ENCODE results near the genes TAF5L, TTC13 and FAM89A.

- CAGE, long polyA plus RNA = no peak
- RRBS = 4% methylated on average over 7 of the region's 113 CpGs
Measured at GRCh38 chr1:229431217-229432512, 2.2 kb downstream of the ACTA1 start.

GRCh38 chr1:229479991-229480423 lies 28.1 kb downstream of the NUP133 start:
- CAGE, long polyA plus RNA = no peak
- RRBS = no CpG with 5 or more reads among the region's 3 CpGs

GRCh38 chr1:229624957-229625481 lies 903 bp downstream of the TAF5L start:
- CAGE, long polyA plus RNA = no peak
- RRBS = no CpG with 5 or more reads among the region's 24 CpGs

- CAGE, long polyA plus RNA = start-site peak on the minus strand at chr1:229625898-229626143, 73 and 31 reads in 2 replicates
- RRBS = 2% methylated on average over 62 of the region's 138 CpGs
Measured at GRCh38 chr1:229625482-229626446, at the start of gene TAF5L. Gene TAF5L, minus strand, starts transcription at chr1:229626122.

DNA sequence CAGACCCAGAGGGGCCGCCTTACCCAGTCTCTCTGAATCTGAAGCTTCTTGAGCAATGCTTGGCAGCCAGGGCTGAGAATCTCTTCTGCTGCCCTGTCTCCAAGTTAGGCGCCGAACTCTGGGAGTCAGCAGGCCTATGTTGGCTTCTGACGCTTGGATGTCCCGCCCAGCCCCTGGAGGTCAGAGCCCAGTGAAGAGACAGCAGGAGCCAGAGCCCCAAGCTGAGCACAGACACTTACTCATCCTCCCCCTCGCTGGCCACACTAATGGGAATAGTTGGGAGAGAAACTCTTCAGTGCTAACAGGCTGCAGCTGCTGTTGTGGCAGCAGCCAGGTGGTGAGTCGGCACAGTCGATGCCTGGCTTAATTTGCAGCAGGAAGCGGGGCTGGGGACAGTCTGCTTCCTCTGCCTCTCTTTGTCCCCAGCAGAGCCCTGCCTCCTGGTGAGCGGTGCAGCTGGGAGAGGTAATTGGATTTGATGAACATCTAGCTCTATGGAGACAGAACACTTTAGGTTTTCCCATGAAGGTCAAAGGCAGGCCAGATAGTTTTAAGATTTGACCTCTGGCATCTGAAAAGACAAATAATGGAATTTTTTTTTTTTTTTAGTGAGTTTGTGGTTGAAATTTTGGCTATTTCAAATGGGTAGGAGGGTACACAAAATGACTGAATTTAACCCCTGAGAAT lies 68.3 kb downstream of the URB2 start:
- CAGE, long polyA plus RNA = no peak
- RRBS = no CpG with 5 or more reads among the region's 10 CpGs

GRCh38 chr1:230079584-230079783 lies 12.4 kb downstream of the GALNT2 start:
- CAGE, long polyA plus RNA = no peak
- RRBS = no CpG with 5 or more reads among the region's 4 CpGs

- CAGE, long polyA plus RNA = no peak
- RRBS = no CpG with 5 or more reads among the region's 6 CpGs
Measured at GRCh38 chr1:230123791-230124284, 56.8 kb downstream of the GALNT2 start.

DNA sequence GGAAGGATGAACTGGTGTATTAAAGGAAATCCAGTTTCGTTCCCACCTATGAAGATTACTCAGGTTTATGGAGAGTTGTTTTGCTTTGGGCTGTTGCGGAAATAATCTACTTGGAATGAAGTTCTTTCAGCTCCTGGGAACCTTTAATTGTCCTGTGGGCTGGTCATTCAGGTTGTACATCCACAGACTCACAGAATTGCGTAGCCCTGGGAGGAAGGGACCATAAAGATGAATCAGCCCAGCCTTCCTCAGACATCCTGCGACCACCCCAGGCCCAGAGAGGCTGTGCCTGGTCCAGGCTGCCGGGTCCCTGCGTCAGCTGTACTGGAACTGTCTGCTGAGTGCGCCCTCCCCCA lies 72.7 kb downstream of the GALNT2 start:
- CAGE, long polyA plus RNA = no peak
- RRBS = no CpG with 5 or more reads among the region's 7 CpGs

DNA sequence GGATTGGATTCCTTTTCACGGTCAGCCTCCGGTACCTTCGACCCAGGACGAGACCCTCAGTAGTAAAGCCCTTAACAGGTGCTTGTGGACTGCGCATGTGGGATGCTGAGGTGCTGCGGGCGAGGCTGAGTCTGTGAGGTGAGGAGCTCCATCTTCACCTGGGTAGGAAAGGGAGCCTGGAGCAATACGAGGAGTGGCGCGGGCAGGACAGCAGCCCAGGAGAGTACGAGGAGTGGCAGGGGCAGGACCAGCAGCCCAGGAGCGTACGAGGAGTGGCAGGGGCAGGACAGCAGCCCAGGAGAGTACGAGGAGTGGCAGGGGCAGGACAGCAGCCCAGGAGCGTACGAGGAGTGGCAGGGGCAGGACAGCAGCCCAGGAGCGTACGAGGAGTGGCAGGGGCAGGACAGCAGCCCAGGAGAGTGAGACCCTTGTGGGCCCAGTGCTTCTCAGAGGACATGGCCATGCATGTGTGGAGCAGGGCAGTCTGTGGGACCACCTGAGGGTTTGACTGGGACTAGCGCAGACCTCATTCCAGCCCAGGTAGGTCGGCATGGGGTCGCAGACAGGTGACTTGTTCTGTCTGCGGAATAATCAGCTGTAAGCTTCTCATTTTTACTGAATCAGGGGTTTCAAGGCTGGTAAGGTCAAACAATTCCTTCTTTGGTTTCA lies 131.2 kb downstream of the GALNT2 start:
- CAGE, long polyA plus RNA = no peak
- RRBS = no CpG with 5 or more reads among the region's 22 CpGs

DNA sequence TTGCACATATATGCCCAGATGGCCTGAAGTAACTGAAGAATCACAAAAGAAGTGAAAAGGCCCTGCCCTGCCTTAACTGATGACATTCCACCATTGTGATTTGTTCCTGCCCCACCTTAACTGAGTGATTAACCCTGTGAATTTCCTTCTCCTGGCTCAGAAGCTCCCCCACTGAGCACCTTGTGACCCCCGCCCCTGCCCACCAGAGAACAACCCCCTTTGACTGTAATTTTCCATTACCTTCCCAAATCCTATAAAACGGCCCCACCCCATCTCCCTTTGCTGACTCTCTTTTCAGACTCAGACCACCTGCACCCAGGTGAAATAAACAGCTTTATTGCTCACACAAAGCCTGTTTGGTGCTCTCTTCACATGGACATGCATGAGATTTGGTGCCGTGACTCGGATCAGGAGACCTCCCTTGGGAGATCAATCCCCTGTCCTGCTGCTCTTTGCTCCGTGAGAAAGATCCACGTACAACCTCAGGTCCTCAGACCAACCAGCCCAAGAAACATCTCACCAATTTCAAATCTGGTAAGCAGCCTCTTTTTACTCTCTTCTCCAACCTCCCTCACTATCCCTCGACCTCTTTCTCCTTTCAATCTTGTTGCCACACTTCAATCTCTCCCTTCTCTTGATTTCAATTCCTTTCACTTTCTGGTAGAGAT lies 40.9 kb upstream of the COG2 start:
- CAGE, long polyA plus RNA = no peak
- RRBS = no CpG with 5 or more reads among the region's 7 CpGs

DNA sequence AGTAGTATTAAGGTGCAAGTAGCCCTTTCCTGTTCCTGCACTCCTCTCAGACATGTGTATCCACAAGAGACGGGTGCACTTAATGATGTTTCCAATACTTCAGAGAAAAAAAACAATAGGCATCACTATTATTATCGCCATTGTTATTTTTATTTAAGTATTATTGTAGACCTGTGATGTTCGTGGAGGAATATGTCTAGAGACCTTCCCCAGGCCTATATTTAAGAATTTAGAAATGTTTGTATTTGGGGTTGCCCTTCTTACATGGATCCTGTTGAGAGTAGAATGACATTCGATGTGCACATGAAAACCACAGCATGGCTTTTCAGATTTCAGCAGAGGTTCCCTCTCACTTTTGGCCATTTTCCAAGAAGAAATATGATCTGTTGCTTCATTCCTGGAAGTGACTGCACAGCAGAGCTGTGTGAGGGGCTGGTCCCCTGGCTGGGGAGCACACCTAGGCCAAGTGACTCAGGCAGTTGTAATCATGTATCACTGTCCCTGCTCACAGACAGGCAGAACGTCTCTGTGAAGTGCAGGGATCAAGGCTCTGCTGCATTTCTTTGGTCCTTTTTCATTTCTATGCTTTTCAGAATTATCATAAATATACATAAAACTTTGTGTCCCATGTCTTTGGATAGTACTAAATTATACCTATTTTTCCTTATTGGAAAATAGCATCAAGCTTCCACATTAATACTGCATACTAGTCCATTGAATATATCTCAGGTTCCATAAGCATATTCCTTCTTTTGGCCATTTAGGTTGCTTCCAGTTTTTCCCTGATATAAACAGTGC lies 32.3 kb downstream of the AGT start:
- CAGE, long polyA plus RNA = no peak
- RRBS = no CpG with 5 or more reads among the region's 5 CpGs

DNA sequence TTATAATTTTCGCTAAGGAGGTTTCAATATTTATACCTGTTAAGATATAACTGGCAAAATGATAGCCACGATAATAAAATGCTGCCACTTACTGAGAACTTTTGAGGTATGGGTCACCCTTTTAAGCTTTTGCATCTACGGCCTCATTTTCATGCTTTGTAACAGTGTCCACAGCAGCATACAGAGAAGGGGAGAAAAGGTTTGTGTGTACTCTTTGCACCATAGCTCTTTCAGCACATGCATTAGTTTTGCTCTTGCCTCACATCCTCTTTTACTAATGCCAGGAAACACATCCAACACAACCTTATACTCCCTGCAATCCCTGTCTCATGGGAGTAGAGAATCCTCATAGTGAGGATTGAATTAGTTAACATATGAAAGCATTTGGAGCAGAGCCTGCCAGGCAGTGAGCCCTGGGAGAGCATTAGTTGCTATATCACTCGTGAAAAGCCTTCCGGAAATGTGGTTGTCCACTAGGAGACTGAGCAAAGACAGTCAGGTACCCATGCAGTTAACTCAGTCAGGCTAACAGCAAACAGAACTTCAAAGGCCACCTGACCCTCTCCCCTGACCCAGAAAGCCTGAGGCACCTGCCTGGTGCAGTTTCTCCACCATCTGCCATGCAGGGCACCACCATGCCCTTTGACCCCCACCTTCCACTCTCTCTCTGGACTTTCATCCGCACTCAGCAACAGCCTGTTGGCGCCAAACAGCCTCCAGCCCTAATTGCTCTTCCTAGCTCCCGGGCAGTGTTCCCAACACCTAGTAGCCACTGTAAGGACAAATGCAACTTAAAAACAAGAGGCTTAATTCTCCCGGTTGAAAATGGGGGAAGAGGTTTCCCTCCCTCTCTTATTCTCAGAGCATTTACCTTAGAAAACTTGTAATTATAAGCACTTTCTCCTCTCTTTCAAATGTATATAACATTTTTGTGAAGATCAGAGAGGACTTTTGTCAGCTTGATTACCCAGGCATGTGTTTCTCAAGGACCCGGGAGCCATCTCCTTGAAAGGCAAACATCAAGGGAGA lies 14.9 kb upstream of the AGT start:
- CAGE, long polyA plus RNA = no peak
- RRBS = 54% methylated on average over 1 of the region's 10 CpGs

DNA sequence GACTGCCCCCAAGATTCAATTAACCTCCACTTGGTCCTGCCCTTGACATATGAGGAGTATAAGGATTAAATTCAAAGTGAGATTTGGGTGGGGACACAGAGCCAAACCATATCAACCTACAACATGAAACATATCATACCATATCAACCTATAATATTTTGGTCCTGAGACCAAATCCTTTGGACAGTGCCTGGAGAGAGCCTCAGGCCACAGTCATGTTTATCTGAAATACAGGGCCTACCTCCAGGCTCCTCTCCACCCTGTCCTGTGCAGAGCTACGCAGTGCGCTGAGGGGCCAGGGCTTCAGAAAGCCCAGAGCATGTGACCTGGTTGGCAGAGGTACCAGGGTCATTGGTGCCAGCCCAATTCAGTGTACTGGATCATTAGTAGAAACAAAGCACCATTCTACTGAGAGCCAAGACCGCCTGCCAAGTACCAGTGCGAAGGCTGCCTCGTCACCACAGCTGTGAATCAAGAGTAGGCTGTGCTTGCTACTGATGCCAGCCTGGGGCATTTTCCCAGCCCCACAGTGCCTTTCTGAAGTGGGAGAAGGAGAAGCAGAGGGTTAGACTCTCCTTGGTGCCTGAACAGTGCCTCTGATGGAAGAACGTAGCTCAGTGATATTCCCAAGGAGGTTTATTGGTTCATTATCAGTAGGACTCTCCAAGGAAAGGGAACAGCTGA lies 59.8 kb downstream of the CAPN9 start:
- CAGE, long polyA plus RNA = no peak
- RRBS = no CpG with 5 or more reads among the region's 6 CpGs

DNA sequence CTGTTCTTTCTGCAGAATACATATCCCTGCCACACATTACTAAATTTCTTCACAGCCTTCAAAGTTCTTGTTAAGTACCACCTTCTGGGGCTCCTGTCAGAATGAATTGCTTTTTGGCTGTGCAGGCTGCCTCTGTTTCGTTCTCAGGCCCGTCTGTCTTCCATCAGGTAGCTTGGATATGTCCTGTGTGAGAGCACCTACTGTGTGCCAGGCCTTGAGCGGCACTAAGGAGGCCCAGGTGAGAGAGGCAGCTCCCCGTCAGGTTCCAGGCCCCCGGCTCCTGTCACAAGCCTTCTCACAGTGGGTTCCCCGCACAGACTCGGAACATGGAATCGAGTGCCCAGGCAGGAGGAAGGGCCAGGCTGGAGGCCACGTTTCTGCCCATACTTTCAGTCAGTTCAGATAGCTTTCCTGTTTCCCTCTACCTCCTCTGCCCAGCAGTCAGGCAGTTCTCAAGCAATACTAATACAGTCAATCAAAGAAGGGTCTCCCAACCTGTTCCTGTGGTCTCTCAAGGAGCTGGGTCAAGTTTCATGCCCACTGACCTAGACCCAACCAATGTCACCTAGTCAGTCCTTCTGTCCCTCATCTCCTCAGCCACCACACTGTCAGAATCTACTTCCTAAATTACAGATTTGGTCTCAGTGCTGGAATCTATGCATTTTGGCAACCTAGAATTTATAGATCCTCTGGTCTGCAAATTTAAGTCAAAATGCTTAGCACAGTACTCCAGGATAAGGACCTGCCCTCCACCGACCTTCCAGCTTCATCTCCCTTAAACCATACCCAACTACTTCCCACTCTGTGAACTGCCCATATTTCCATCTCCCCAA lies 40.3 kb downstream of the TTC13 start:
- CAGE, long polyA plus RNA = no peak
- RRBS = no CpG with 5 or more reads among the region's 10 CpGs

GRCh38 chr1:230938948-230939525 lies 39.6 kb downstream of the TTC13 start:
- CAGE, long polyA plus RNA = no peak
- RRBS = no CpG with 5 or more reads among the region's 2 CpGs

GRCh38 chr1:230958150-230958816 lies 20.4 kb downstream of the TTC13 start:
- CAGE, long polyA plus RNA = no peak
- RRBS = no CpG with 5 or more reads among the region's 7 CpGs

DNA sequence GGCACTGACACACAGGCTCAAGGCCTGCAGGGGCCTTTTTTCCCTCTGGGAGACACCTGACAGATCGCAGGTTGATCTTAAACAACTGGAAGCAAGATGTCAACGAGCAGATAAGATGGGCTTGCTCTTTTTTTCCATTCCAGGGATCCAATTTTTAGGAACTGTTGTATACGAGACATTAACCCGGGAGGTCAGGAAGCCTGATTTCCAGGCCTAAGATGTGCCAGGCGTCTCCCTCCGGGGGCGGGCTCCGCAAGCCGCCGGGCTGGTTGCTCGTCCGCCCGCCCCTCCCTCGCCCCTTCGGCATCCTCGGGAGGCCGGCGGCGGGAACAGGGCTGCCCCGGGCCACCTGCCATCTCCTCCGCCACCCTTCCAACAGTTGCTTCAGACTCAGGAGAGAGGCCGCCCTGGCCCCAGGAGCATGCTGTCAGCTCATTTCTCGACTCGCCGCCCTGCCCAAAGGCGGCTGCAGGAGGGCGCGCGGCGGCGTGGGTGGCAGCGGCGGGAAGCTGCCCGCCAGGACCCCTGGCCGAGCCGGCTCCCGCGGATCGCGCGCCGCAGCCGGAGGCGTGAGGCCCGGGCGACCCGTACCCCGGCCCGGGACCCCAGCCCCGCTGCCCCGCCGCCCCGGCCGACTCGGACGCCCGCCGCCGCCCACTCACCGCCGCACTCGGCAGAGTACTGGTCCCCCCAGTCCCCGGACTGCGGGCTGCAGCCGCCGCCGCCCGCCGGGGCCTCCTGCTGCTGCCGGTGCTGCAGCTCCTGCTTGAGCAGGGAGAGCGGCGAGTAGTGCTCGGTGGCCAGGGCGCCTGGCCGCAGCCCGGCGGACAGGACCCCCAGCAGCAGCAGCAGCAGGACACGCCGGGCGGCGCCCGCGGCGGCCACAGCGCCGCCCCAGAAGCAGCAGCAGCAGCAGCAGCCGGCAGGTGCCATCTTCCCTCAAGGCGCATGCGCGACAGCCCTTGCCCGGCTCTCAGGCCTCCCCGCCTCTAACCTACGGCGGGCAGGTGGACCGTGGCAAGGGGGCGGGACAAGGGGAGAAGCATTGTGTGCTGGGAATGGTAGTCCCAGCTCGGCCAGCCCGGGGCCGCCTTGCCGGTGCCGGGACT lies at the start of gene TTC13:
TSS of gene TTC13 (minus strand) at position 964 of the 1,109 bp plus-strand sequence.
- CAGE, long polyA plus RNA = no peak
- RRBS = 1% methylated on average over 48 of the region's 101 CpGs

GRCh38 chr1:231016533-231017552 lies 23.2 kb downstream of the FAM89A start:
- CAGE, long polyA plus RNA = no peak
- RRBS = no CpG with 5 or more reads among the region's 12 CpGs

DNA sequence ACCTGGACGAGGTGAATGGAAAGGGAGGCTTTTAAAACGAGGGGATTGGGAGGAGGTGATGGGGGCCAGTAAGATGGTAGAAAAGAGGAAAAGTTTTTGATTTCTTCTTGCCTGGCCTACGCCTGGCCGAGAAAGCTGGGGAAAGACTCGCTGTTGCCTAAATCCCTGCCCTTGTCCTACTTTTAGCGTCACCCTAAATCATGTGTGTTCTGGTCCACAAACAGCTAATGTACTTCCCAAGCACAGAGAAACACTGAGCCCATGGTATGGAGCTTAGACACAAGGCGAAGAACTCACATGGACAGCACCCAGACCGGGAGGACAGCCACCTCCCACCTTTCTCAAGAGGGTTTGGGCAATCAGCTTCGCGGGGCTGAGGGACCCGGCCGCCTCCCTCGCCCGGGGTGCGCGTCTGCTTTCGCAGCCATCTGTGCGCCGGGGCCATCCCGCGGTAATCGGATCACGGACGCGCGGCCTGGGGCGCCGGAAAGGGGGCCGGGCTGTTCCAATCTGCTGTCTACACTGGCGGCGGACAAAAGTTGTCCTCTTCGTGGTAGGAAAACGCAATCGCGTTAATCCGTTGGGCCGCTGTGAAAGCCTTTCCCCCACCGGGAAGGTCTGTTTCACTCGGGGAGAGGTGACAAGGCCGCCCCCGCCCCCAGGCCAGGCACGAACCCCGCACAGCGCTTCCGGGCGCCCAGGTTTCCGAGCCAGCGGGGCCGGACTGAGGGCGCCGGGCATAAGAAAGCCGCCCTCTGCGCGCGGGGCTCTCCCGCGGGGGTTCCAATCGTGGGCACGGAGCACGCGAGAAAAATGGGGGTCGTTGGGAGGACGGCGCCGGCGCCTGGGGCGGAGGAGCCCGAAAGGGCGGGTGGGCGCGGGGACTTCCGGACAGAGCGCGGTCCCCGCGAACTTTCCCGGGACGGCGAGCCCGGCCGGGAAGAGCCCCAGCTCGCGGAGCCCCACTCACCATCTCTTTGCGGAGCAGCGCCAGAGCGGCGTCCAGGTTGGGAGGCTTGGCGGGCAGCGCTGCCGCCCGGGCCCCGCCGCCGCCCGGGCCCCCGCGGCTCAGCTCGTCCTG lies 763 bp downstream of the FAM89A start:
- CAGE, long polyA plus RNA = no peak
- RRBS = 2% methylated on average over 49 of the region's 98 CpGs

- CAGE, long polyA plus RNA = start-site peak on the minus strand at chr1:231040162-231040279, 53 and 34 reads in 2 replicates
- RRBS = 2% methylated on average over 18 of the region's 69 CpGs
Measured at GRCh38 chr1:231040032-231040568, at the start of gene FAM89A. Gene FAM89A, minus strand, starts transcription at chr1:231040254.